Colonic mucosa (tissue), 1 donor: Measurements from ENCODE around the gene IL10RB.

DNA sequence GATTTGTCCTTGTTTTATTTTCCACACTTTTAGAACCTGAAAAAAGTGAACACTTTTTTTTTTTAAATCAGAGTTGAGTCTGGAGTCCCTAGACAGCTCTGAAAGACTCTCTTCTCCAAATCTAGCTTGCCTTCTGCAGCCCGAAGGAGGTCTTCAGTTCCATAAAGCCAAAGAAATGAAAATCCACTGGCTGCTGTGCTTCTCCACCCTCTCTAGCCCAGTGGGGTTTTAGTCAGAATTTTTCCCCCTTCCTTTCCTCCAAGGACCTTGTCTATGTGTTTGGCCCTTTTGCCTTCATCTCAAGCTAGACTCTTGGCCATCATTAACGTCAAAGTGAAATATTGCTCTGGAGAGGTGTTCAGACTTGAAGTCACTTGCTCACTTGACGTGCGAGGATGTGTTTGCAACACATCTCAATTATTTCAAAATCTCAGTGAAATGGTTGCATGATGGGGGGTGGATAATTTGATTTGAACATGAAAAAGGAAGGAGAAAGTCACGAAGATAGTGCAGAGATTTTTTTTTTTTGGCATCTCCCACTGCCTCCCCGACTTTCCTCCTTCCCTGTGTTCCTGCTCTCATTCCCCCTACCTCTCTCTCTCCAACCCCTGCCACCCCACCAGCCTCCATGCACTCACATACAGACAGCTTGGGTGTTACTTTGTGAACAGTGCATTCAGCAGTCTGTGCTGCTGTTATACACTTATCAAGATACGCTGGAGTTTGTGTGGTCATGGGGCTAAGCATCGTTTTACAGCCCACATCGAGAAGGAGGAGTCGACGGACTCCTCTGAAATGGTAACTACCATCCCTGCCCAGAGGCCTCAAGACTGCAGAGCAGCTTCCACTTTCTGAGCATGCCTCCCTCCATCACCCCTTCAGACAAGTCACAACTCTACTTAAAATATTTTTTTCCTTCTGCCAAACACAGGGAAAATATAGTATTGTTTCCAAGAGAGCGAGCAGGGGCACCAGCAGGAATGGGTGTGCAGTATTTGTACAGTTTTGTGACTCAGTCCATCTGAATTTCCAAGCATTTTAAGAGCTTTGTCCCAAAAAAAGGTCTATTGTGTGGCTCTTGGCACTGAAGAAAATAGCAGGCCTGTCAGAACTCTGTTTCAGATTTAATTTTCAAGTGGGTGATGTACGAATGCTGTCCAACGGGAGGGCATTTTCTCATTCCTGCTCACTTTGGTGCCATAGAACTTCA, 13.8 kb downstream of the EVA1C start:
- PRO-cap, result no peak

DNA sequence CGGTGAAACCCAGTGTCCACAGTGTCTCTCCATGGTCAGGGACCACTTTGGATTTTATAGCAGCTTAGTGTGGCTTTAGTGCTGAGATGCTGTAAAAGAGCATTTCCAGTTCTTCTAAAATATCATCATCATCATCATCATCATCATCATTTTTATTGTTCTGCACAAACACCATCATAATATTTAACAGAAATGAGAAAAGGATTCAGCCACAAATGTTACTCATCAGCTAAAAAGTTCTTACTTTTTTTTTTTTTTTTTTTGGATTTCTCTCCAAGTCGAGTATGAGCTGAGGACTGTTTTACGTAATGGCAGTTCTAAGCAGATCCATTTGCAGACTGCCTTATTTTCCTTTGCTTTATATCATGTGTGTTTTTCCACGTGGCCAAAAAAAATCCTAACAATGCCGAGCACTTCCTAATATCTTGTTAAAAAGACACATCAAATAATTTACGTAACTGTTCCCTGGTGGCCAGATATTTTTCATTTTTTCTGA, 62.8 kb downstream of the EVA1C start:
- PRO-cap, result no peak

GRCh38 chr21:32569233-32570193, 15.8 kb downstream of the TCP10L start:
- PRO-cap, result no peak

DNA sequence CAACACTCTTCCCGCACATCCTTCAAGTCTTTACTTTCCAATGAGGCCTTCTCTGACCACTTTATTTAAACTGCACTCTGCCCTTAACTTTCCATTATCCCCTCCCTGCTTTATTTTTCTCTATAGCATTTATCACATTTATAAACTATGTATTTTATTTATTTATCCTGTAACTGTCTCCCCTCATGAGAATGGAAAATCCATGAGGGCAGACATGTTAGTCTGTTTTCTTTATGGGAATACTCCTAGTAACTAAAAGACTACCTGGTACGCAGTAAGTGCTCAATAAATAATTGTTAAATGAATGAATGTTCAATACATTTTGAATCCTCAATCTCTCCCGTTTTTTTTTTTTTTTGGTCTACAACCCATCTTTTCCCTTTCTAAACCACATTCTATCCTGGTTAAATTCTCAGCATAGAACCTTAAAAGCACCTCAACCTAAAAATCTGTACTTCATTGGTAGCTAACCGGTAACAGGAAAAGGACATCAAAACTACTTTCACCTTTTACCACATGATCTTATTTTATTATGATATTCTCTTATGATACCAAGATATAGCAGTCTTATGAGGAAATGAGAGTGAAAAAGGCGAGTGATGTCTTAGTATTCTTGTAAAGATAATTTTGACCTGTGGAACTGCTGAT, 53.4 kb downstream of the SYNJ1 start:
- PRO-cap, result no peak

DNA sequence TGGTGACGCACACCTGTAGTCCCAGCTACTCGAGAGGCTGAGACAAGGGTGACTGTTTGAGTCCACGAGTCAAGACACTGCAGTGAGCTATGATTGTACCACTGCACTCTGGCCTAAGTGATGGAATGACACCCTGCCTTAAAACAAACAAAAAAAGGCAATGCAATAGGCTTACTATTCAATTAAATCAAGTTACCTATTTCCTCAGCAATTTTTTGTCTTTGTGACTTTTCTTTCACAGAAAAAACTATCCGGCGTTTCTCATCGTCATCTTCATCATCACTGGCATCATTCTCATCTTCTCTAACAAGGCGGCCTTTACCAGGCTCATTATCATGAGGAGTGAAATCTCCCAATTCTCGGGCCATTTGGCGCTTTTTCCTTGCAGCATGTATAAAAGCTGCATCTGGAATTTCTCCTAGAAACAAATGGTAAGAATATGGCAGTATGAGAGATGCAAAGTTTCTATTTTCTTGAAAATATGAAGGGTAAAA, 9.6 kb downstream of the PAXBP1 start:
- PRO-cap, result no peak

GRCh38 chr21:33025001-33025828, 520 bp upstream of the OLIG2 start:
- PRO-cap, result no peak

DNA sequence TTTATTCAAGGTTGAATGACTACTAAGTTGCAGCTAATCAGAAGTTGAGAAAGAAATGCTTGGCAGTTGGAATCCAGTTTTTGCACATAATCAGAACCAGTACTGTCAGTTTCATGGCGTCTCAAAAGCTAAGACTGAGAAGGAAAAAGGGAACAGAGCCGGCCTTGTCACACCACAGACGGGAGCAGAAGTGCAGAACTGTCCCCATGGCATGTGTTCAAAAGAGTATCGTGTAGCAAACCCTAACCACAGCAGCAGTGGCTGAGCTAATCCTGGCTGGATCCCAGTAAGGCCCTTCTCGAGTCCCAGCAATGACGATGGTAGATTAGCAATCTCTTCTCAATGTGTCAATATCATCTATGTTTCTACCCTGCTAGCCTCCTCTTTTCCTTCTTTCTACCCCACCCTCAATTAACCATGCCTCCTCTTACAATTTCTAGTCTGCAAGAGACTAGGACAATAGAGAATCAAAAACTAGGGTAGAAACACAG, 31.0 kb upstream of the IFNAR2 start:
- PRO-cap, result no peak

- PRO-cap, result no peak
Measured at GRCh38 chr21:33237317-33237859, 7.7 kb downstream of the IFNAR2 start.

DNA sequence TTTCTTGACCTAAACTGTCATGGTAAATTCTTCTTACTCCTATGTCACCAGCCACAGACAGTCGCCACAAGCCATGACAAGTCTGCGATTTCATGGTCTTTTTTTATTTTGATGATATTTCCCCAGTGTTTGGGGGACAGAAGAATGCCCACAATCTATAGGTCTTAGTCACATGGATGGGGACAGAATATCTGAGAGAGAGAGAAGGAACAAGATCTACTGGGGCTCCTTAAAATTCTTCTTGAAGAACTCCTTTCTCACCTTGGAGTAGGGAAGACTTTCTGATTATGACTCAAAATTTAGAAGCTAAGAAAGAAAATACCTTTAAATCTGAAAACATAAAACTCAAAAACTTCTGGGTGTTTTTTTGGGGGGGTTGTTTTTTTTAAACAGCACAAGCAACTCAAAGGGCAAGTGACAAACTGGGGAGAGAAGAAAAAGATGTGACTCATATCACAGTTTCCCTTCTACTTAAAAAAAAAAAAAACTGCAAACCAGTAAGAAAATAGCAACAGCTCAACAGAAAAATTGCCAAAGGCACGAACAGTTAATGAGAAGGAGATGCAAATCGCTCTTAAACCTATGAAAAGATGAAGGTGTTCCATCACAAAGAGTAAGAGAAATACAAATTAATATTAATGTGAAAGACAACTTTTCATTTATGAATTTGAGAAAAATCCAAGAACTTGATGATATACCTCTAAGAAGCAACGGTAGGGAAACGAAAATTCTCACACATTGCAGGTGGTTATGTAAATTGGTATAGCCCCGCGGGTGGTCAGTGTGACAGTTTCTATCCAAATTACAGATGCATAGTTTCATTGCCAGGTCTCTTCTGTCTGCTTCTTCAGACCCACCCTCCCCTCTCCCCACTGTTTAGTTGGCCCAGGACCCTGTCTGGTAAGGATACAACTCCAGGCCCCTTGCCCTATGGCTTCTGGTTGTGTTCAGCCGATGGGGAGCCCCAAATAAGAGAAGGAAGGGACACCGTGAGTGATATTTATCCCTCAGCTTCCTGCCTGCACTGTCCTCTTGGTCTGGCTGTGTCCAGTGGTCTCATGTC, 8.9 kb downstream of the IFNAR2 start:
- PRO-cap, result no peak

DNA sequence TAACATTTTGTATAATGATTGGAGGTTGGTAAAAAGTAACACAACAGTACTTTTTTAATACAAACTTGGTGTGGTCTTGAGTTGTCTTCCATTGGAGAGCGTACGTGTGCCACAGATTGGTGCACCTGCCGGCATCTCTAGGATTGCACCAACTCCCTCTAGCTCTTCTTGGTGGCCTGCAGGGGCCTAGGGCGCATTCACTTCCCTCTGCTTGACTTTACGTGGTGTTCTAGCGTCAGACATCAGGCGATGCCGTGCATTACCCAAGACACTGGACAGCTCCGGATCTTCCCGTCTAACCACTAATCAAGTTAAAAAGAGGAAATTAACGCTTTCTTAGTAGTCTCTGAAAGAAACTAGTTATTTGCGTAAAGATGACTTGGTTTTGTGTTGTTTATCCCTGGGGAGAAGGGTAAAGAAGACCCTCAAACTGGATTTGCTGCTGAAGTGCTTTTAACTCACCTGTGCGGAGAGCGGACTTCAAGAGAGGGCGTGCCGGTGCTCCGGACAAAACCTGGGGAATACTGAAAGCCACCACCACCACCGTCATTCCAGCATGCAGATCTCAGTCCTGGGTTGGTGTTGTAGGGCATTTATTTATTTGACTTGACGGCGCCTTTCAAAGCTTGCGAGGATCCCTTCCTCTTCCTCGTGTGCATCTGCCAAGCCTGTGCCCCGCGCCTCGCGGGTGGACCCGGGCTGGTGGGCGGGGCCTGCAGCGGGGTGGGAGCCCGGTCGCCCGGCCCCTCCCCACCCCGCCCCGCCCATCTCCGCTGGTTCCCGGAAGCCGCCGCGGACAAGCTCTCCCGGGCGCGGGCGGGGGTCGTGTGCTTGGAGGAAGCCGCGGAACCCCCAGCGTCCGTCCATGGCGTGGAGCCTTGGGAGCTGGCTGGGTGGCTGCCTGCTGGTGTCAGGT, at the start of gene IL10RB:
Gene IL10RB, plus strand, starts transcription at position 767 of the 916 bp plus-strand sequence.
- PRO-cap, result bidirectional peak, plus-strand start at position 238 of the sequence, minus-strand start at position 160 of the sequence; bidirectional peak, plus-strand start at position 809 of the sequence, minus-strand start at position 661 of the sequence

DNA sequence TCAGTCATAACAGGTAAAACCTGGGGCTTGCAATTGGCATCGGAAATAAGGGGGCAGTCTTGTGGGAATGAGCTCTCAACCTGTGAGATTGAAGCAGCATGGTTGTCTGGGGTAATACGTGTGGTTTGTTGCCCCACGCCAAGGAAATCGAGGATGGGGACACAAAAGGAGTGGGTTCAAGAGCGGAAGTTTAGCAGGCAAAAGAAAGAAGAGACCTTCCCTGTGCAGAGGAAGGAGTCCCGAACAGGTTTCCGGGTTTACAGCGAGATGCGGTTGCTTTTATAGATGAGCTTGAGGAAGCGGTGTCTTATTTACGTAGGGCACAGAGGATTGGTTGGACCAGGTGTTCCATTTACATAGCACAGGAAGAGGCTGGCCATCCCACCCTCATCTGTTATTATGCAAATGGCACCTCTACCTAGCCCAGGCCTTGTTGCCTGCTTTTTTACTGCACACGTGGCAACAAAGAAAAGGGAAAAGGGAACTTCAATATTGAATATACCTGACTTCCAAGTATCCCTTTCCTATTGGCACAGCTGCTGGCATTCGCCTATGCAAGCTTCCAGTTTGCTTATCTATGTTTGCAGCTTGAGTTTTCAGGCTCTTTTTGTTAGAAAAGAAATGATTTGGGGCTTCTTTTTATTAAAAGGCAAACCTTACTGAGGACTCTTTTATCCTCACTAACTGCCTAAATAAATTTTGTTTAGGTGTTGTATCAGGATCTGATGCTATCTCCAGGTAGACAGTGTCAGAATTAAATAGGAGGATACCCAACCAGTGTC, 37.5 kb downstream of the IFNAR1 start:
- PRO-cap, result bidirectional peak, plus-strand start at position 397 of the sequence, minus-strand start at position 253 of the sequence

- PRO-cap, result unidirectional peak, minus-strand start at chr21:33413295
Measured at GRCh38 chr21:33412856-33413613, 9.8 kb downstream of the IFNGR2 start.

DNA sequence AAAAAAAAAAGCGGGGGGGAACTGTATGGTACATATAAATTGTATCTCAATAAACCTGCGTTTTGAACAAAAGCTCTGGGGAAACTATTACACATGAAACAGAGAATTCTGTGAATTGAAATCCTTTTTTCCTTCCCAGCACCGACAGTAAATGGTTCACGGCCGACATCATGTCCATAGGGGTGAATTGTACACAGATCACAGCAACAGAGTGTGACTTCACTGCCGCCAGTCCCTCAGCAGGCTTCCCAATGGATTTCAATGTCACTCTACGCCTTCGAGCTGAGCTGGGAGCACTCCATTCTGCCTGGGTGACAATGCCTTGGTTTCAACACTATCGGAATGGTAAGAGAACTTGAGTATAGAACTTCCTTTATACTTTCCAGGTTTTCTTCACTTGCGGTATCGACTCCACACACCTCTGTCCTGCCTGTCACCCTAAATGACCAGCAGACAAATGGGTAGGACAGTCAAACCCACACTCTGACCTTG, 18.2 kb downstream of the IFNGR2 start:
- PRO-cap, result no peak

DNA sequence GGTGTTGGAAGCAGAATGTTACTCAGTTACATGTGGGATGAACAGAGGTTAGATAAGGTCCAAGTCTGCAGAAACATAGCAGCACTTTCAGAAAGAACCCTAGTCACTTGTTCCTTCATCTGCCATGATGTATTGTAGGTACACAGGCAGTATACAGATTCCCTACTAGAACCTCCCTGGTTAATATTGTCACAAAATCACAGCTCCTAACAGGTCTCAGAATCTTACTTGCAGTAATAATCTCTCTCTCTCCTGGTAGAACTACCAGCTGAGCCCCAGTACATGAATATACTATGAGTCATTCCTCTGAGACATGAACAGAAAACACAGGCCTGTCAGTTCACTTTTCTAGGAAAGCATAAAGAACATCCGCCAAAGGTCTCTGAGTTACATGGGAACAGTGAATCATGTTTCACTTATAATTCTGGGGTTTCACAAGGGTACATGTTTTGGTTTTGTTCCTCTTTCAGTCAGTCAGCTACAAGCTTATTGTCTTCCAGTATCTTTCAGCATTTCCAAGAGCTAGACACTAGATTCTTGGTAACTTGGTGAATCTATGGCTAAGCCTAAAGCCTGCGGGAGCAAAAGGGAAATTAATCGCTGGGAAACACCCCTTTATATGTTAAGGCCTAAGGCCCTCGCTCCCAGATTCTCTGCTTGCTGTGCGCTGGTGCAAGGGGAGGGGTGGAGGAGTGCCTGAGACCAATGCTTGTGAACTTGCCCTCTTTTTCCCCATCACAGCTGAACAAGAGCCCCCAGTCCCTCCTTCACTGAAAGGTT, 31.6 kb downstream of the IFNGR2 start:
- PRO-cap, result no peak

GRCh38 chr21:33441824-33442665, 37.7 kb downstream of the TMEM50B start:
- PRO-cap, result unidirectional peak, plus-strand start at chr21:33442321

GRCh38 chr21:33492033-33492313, 457 bp upstream of the DNAJC28 start:
- PRO-cap, result no peak

DNA sequence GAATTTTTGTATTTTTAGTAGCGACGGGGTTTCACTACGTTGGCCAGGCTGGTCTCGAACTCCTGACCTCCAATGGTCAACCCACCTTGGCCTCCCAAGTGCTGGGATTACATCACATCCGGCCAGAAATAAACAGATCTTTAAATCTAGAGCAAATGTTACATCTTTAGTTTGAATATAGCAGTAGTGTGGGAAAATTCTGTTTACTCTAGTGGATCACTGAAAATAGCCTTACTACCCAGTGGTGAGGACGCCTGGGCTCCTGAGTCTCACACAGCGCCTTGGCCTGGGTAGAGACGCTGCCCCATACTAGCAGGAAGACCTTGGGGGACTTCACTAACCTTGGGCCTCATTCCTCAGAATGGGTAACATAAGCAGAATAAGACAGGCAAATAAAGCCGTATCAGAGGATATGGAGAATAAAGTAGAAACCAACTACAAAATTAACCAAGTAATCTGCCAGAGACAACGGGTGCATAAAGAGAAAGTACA, 560 bp downstream of the GART start:
- PRO-cap, result no peak

DNA sequence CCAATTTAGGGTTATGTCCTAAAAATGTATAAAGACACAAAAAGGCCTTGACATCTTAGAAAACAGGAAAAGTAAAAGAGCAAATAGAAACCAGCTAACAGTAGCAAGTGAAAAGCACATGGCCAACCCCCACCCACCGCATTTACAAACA, 239 bp downstream of the GART start:
- PRO-cap, result no peak

- PRO-cap, result unidirectional peak, minus-strand start at chr21:33644507
Measured at GRCh38 chr21:33644143-33645098, 2.1 kb downstream of the ITSN1 start.

DNA sequence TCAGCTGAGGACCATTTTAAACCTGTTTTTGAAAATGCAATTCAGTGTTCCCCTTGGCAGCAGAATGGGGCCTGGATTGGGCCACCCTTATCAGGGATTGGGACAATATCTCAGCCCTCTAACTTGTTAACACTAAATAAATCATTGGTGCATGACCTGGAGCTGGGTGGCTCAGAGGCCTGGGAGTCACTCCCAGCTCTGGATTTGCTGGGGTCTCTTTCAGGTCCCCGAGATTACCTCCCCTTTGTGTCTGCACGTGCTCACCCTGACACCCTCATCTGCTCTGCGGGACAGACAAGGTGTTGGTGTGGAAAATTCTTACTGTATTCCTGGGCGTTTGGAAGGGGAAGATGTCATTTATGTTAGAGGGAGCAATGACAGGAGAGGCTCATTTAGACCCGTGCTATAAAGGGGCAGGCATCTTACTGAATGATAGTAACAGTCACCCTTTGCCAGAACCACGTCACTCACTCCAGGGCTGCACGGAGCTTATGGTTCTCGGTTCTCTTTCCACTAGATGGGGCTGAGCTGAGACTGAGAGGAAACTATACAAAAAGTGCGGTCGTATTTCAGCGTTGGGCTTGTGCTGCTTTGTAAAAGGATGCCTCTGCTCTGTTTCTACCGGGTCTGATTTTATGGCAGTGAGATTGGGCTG, 55.5 kb downstream of the MRPS6 start:
- PRO-cap, result no peak